Suprapubic skin (tissue), 4 donors: ENCODE measurements around the genes MARCO and STEAP3.

DNA sequence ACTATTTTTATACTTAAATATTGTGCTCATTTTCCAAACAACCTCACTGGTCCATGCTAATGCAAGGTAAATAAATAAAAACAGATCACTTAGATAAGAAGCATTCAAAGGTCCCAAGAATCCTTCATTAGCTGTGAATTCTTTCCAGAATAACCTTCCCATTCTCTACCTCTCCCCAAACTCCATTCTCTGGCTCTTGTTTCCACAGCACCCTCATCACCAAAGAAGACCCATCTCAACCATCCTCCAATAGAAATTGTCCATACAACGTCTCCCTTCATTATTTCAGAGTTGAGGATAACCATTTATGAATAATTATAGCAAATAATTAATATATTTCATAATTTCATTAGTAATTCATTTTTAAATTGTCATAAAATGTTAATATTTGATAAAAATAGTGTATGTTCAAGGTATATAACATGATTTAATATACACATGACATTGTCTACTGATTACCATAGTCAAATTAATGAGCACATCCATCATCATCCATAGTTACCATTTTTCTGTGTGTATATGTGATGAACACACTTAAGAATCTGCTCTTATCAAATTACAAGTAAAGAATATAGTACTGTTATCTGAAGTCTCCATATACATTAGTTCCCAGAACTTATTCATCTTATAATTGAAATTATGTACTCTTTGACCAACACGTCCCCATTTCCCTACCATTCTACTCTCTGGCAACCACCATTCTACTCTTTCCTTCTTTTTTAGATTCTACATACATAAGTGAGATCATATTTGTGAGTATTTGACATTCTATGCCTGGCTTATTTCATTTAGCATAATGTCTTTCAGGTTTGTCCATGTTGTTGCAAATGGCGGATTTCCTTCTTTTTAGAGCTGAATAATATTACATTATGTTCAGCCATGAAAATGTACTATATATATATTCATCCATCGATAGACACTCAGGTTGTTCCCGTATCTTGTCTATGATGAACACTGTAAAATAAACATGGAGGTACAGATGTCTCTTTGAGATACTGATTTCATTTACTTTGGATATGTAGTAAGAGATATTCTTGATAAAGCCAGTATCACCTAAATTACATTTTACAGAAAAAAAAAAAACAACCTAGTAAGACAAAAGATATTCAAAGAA lies 18.5 kb downstream of the SLC35F5 start:
- PRO-cap, result no peak
- RAMPAGE, long total RNA, 4 experiments, result no peak in any of the 4 experiments

GRCh38 chr2:113849038-113849429 lies 40.9 kb upstream of the ACTR3 start:
- PRO-cap, result no peak
- RAMPAGE, long total RNA, 4 experiments, result no peak in any of the 4 experiments

DNA sequence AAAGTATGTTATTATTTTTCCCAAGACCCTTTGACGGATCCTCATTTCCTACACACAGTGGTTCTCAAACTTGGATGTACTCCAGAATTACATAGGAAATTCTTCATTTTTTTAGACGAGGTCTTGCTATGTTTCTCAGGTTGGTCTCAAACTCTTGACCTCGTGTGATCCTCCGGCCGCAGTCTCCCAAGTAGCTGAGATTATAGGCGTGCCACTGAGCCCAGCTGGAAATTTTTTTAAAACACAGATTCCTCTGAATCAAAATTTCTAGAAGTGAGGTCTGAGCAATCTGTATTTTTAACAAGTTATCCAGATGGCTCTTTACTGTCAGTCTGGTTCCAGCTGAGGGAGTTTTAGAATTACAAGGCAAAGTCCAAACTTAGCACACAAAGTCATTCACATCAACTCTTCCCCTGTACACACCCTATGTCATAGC lies 12.4 kb upstream of the ACTR3 start:
- PRO-cap, result no peak
- RAMPAGE, long total RNA, 4 experiments, result no peak in any of the 4 experiments

GRCh38 chr2:113891359-113891886 lies 1.5 kb downstream of the ACTR3 start:
- PRO-cap, result no peak
- RAMPAGE, long total RNA, 4 experiments, result no peak in any of the 4 experiments

GRCh38 chr2:113979234-113980060 lies 89.6 kb downstream of the ACTR3 start:
- PRO-cap, result no peak
- RAMPAGE, long total RNA, 4 experiments, result no peak in any of the 4 experiments

GRCh38 chr2:115161044-115161202 lies 718.5 kb downstream of the DPP10 start:
- PRO-cap, result no peak
- RAMPAGE, long total RNA, 4 experiments, result no peak in any of the 4 experiments

DNA sequence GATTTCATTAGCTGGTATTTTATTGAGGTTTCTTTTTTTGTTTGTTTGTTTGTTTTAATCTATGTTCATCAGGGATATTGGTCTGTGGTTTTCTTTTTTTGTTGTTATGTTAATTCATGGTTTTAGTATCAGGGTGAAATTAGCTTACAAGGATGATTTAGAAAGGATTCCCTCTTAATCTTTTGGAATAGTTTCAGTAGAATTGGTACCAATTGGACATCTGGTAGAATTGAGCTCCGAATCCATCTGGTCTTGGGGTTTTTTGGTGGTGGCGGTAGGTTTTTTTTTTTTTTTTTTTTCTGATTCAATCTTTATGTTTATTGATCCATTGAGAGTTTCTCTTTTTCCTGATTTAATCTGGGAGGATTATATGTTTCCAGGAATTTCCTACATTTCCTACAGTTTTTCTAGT lies 1538.2 kb downstream of the DPP10 start:
- PRO-cap, result no peak
- RAMPAGE, long total RNA, 4 experiments, result no peak in any of the 4 experiments

DNA sequence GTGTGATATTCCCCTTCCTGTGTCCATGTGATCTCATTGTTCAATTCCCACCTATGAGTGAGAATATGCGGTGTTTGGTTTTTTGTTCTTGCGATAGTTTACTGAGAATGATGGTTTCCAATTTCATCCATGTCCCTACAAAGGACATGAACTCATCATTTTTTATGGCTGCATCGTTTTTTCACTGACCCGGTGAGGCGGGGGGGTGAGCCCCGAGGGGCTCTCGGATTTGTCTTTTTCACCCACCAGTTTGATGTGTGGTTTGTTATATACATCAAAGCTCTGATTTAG lies 802.3 kb upstream of the DDX18 start:
- PRO-cap, result no peak
- RAMPAGE, long total RNA, 4 experiments, result no peak in any of the 4 experiments

- PRO-cap, result no peak
- RAMPAGE, long total RNA, 4 experiments, result no peak in any of the 4 experiments
Measured at GRCh38 chr2:117525208-117525673, 289.2 kb upstream of the DDX18 start.

DNA sequence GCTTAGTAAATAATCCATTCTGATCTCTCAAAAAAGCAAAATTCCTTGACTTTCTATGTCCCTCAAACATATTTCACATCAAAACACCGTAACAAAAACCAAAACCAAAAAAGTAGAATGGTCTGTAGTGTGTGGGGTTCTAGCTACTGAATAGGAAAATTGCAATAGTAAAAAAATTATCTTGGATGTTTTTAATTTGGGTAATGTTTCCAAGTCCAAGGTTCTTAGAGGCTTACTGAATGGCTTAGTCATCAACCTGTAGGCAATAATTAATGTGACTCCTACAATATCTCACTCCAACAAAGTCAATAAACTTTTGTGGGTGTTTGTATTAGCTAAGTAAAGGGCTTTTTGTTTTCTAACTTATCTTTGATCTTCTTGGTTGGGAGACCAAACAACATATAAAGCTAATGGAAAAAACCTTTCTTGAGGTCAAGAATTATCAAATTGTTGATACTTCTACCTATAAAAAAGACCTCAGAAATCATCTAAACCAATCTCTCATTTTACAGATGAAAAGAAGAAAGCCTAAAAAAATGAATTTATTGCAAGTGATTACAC lies 2.6 kb upstream of the INSIG2 start:
- PRO-cap, result no peak
- RAMPAGE, long total RNA, 4 experiments, result no peak in any of the 4 experiments

GRCh38 chr2:118309471-118309847 lies 221.2 kb downstream of the INSIG2 start:
- PRO-cap, result no peak
- RAMPAGE, long total RNA, 4 experiments, result no peak in any of the 4 experiments

DNA sequence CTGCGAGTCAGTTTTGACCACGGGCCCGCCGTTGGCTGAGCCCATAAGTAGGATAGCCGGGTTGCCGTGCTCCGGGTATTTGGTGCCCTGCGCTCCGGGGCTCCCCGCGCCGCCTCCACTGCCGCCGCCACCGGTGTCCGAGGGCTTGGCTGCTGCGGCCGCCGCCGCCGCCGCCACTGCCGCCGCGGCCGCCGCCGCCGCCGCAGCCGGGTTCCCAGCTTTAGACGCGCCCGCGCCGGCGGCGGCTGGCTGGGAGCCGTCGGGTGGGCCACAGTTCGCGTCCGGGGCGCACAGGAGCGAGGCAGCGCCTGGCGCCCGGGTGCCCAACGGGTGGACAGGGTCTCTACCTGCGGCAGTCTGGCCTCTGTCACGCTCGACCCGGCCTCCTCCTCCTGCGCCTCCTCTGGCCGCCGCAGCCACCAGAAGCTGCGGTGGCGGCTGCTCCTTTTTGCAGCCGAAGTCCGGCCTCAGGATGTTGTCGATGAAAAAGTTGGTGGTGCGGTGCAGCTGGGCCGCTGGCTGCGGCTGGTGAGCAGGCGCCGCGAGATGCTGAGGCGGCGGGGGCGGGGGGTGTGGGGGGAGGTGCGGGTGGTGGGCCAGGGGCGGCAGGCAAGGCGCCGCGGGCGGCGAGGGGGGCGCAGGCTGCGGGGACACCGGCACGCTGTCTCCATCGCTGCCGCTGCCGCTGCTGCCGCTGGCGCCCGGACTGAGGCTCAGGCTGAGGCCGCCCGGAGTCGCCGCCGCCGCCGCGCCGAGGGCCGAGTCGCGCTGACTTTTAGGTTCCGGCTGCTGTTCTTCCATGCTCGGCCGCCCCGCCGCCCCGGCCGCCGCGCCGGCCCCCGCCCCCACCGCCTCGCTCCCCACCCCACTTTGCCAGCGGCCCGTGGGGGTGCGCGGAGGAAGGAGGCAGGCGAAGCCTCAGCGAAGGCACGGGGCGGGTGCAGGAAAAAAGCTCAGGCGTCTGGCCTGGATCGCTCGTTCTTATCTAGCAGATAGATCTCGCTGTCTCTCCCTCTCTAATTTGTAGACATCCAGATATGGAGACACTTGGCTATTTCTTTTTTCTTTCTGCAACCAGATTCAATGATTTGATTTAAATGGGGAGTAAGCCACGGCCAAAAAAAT lies 719 bp downstream of the EN1 start:
- PRO-cap, result bidirectional peak, plus-strand start at position 273 of the sequence, minus-strand start at position 120 of the sequence
- RAMPAGE, long total RNA, 4 experiments, result no peak in any of the 4 experiments

DNA sequence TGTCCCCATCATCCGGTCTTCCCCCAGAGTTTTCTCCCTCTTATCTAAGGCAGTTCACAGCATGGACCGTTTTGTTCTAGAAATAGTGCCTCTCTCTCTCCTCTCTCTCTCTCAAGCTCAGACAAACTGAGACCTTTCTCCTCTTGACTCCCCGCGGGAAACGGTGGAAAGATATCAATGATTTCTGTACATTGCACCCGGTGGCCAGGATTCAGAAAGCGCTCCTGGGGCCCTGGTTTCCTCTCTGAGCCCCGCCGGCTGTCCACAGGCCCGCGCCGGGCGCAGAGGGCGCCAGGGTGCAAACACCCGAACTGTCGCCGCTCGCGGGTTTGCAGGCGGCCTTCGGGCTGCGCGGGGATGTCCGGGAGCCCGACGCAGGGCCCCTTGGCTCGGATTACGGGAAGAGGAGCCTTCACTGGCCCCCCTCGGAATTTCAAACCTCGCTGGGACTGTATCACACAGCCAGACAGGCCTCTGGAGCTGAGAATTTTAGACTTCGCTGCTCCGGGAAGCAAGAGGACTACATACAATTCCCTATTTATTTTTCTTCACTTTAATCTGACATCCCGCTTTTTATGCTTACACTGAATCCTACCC lies 5.2 kb upstream of the EN1 start:
- PRO-cap, result no peak
- RAMPAGE, long total RNA, 4 experiments, result no peak in any of the 4 experiments

- PRO-cap, result no peak
- RAMPAGE, long total RNA, 4 experiments, result no peak in any of the 4 experiments
Measured at GRCh38 chr2:118902702-118903186, 39.2 kb upstream of the MARCO start.

DNA sequence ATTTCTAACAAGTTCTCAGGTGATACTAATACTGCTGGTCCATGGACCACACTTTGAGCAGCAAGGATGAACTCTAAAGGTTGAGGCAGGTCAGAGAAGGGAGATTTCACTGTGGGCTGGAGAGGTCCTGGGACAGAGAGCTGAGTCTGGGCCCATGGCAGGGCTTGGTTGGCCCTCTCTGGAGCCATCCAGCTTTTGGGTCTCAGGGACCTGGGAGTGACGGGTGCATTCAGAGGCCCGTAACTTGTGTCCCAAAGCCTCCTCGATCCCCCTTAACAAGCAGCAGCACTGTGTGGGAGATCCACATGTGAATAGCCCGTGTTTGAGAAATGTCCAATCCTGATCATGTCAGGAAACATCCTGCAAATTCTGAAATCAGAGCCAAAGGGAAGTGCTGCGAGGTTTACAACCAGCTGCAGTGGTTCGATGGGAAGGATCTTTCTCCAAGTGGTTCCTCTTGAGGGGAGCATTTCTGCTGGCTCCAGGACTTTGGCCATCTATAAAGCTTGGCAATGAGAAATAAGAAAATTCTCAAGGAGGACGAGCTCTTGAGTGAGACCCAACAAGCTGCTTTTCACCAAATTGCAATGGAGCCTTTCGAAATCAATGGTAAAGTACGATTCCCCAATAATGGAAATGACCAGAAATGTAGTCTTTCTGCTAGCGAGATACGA lies at the start of gene MARCO:
MARCO (plus strand) TSS at position 406 of the 674 bp plus-strand sequence.
- PRO-cap, result no peak
- RAMPAGE, long total RNA, 4 experiments, result start-site peak on the plus strand in 1 of 4 experiments, centred at position 484 of the sequence, 13 reads per replicate

GRCh38 chr2:118989336-118989821 lies 47.4 kb downstream of the MARCO start:
- PRO-cap, result no peak
- RAMPAGE, long total RNA, 4 experiments, result no peak in any of the 4 experiments

DNA sequence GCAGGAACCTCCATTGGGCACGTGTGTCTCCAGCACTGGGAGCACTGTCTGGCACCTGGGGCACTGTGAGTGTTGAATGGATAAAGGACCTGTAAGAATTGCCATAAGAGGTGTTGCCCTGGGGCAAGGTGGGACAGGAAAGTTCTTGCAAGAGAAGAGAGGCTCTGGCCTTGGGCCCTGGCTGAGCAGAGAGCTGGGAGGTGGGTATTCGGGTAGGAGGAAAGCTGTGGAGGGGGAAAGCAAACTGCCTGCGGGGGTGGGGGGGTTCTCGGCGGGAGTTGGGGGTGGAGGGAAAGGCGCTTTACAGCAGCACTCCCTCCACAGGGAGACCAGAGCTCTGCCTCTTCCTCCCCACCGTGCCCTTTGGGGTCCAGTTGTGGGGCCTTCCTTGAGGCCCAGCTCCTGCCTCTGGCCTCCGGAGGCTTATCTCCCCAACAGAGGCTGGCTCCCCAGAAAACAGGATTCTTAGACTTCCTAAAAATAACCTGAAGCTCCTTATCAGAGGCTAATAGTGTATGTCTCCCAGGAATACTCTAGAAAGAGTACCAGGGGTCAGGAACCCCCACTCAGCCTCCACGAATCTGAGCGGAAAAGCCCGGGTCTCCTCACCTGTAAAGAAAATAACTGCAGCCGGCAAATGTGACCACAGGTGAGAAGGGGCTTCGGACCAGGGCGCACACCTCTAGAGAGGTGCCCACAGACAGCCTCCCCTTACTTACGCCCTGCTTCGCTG lies 1.1 kb upstream of the STEAP3 start:
- PRO-cap, result no peak
- RAMPAGE, long total RNA, 4 experiments, result no peak in any of the 4 experiments

GRCh38 chr2:119223280-119224184 lies at the start of gene STEAP3:
TSS of gene STEAP3 (plus strand) at chr2:119223834.
- PRO-cap, result bidirectional peak, plus-strand start at chr2:119223853, minus-strand start at chr2:119223666
- RAMPAGE, long total RNA, 4 experiments, result start-site peak on the plus strand in 4 of 4 experiments, at chr2:119223802-119223866 at its widest, 27 to 80 reads per replicate

DNA sequence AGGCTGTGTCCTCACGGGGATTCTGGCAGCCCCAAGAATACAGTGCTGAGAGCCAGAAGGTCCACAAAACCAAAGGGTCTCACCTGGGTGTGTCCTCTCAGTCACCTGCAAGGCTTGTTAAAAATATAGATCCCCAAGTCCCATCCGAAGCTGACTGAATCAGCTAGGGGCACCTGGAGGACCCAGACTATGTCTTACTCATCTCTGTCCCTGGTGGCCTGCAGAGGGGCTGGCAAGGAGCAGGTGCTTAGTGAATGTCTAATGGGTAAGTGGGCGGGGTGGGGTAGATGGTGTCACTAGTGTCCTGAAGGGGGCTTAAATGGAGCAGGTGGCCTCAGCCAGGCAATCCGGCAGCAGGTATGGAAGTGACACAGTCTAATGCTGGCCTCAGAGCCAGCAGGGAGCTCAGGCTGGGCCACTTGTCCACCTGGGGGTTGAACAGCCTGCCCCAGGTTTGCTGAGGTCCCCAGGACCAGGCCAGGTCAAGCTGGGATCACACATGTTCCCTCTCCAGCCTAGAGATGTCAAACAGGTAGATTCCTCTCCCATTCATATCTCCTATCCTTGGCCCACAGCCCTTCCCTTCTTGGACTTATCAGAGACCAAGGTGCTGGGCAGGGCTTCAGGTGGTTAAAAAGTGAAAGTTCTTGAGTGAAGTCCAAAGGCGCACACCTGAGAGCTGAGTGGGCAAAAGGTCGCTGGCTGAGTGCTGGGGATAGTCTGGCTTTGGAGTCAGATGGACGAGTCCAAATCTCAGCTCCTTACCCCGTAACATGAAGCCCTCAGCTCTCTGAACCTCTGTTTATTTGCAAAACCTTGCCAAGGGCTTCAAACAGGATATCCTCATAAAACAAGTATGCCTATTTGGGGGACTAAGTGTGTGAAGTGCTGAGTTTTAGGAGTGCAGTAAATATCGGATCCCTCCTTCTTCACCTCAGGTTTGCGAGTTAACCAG lies 1.7 kb downstream of the STEAP3 start:
- PRO-cap, result no peak
- RAMPAGE, long total RNA, 4 experiments, result no peak in any of the 4 experiments

- PRO-cap, result no peak
- RAMPAGE, long total RNA, 4 experiments, result no peak in any of the 4 experiments
Measured at GRCh38 chr2:119339272-119339771, 27.3 kb downstream of the C2orf76 start.